Choroid plexus epithelial cell (primary cell): Measurements from ENCODE around the genes FGF9 and CENPJ.

DNA sequence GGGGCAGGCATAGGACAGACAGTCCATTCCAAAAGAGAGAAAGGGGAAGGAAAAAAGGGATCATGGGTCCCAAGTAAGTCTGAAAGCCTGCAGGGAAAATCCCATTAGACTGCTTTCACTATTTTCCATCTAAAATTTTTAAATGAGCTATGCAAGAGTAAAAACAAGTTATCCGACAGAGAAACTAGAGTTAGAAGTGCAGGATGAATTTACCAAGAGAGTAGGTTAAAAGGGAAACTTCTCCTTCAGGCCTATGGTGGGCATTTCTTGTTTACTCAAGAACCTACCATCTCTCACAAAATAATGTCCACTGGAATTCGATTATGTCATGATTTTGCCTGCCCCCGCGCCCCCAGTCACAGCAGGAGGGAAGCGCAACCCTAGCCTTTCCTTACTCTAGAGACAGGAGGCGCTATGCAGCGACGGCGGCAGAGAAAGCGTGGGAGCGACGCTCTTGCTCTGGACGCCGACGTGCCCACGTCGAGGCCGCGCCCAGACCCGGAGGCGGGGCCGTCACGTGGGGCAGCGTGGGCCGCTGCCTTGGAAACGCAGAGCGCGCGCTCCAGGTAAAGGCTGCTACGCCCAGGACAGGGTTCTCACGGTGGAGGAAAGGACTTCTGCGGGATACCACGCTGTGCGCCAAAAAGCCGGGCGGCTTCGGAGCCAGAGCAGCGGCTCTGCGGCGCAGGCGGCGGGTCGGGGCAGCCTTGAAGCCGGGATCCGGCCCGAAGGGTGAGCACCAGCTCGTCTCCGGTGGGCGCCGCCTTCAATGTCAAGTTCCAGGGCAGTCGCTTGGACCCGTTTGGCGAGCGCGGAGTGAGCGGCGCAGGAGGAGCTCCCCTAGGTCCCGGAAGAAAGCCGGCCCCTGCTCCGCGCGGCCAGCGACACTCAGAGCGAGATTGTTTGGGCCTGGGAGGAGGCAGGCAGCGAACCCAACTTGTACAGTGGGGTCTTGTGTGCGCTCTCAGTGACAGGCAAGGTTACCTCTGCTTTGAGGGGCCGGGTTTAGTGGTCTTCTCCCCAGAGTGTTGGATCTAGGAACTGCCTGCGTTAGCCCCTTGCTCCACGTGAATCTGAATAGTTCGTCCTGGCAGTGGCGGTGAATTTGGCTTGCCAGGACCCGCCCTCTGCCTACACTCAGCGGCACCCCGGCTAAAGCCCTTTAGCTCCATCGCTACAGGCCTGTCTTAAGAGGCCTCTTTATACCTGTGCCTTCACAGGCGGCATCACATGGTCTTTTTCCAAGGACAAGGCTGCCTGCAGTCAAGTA lies 121.6 kb downstream of the MRPL57 start:
- RRBS = 1% methylated on average over 16 of the region's 76 CpGs

DNA sequence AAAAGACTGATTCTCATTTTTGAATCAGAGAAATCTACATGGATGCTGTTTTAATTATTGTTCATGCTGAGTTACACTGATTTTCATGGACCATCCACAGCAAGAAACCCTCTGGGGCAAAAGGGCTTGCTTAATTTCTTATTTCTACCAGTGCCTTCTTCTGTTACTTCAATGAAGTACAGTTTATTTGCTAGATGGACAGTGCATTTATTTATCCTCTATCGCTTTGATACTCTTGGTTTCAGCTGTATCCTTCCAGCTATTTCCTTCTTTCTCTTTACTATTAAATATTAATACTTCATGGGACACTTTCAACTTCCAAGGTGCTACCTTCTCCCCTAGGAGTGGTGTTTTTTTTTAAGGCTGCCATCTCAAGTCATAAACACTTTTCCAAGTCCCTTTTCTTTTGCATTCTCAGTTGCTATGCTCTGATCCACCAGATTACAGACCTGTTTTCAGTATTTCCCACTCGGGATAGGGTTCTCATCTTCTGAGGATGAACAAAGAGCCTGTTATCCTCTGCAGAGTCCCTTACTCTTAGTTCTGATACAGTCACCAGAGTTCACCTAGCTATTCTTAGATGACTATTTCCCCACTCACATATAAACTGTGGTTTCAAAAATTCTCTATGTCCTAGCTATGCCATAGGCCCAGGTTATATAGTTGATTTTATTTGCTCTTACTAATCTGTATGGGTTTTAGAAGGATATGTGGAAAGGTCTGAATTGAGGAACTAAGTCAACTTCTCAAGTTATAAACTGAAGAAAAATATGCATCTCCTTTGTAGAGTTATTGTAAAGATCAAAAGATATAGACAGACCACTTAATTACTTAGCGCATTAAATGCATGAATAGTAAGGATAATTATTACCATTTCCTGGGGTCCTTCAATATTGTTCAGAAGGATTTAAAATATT lies 16.0 kb downstream of the ZDHHC20 start:
- RRBS = no CpG with 5 or more reads among the region's 3 CpGs

GRCh38 chr13:21637250-21637546 lies 33.2 kb upstream of the MICU2 start:
- RRBS = no CpG with 5 or more reads among the region's 7 CpGs

DNA sequence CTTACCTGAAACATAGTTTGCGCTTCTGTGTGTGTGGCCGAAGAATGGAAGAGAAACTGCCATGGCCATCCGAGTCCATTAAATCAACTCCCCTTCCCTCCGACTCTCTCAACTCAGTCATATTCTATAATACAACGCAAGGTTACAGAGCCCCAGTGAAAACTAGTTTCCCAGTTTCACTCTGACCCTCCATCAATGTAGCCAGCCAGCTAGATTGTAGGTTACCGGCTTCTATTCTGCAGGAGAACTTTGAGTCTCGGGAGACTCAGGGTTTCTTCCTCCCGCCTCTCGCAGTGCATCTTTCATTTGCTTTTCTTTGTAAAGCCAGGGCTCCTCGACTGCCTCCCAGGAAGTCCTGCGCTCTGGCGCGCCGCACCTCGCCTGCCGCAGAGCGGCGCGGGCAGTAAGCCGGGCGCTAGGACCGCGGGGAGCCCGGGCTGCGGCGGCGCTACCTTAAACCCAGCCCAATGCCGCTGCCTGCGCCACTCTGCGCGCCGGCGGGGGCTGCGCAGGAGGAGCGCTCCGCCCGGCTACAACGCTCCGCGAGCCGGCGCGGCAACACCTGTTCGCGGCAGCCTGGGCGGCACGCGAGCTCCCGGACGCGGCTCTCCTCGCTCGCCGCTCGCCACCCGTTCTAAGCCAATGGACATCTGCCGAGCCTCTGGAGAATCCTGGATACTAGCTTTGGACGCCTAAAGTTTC lies at the start of gene FGF9:
Gene FGF9 (plus strand): TSS at position 482 of the 702 bp plus-strand sequence.
- RRBS = 1% methylated on average over 18 of the region's 58 CpGs

- RRBS = 0% methylated on average over 1 of the region's 22 CpGs
These were observed 3.8 kb downstream of the FGF9 start for GRCh38 chr13:21674585-21675084.

GRCh38 chr13:22837929-22838335 lies 342.8 kb upstream of the SGCG start:
- RRBS = 6% methylated on average over 2 of the region's 29 CpGs

GRCh38 chr13:23431261-23431545 lies 2.3 kb downstream of the SACS start:
- RRBS = no CpG with 5 or more reads among the region's 4 CpGs

DNA sequence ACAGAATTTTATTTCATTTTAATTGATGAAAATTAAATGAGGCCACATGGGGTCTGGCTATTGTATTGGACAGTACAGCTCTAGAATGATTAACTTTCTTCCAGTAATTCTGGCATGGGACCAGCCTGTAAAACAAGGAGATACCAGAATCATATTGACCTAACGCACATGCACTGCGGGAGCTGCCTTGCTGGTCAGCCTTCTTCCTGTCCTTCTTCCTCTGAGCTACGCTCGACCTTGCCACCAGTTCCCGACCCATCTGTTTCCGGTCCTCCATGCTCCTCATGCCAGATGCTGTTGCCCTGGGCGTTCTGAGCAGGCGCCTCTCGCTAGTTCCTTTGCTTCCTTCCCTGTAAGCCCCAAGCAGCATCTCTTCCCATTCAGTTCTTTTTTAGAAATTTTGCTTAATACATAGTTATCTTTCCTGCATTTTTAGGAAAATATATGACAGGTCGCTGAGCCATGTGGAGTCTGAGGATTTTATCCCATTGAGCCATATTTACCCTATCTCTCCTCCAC lies 38.5 kb downstream of the TNFRSF19 start:
- RRBS = no CpG with 5 or more reads among the region's 10 CpGs

DNA sequence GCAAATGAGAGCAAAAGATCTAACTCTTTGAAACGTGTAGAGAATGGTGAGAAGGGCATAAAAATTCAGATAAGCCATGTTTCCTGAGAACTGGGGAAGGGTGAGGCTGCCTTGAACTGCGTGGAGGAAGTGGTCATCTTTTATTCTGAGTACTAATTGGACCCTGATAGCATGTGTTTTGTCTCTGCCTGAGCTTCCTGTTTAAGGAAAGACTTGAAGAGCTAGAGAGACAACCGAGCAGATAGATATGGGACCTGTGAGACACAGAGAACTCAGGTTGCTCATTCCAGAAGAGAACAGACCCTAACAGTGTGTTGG lies 106.5 kb upstream of the MIPEP start:
- RRBS = no CpG with 5 or more reads among the region's 3 CpGs

DNA sequence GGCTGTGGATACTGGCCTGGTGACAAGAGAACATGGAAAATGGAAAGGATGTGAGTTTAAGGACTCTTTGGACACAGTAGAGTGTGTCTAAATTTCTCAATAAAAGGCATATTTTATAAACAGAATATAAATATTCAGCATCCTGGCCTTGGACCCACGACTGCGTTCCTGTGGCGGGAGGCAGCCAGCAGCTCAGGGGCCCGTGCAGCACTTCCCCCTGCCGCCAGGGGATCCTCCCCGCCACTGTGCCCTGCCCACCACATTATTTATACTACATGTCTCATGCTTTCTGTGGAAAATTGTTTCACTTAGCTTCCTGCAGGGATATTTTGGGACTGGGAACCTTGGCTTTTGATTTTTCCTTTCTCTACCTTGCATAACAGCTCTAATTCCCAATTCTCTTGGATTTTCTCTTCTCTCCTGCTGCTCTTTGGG lies 107.9 kb upstream of the SPATA13 start:
- RRBS = no CpG with 5 or more reads among the region's 6 CpGs

DNA sequence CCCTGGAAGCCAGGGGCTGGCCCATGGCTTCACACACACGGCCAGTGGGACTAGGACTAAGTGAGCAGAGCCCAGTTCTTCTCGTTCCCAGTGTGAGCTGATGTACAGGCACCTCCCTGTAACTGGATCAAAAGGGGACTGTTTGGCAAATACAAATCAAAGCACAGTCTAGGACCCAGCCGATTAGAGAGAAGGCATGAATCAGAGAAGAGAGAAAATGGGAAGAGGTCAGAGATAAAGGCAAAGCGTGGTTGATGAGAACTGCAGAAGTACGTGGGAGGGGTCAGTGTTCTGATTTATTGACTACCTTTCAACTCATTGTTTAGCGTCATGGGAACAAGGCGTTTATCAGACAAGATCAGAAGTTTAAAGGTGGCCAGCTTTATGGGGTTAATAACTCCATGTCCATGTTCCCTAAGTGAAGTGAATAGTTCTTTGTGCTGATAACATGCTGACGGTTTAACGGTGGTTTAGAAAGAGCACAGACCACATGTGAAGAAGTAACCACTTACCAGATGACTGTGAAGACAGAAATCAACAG lies 30.2 kb upstream of the SPATA13 start:
- RRBS = no CpG with 5 or more reads among the region's 9 CpGs

- RRBS = no CpG with 5 or more reads among the region's 14 CpGs
These were observed 637 bp upstream of the SPATA13 start for GRCh38 chr13:24159744-24160421.

GRCh38 chr13:24179248-24179770 lies 18.8 kb downstream of the SPATA13 start:
- RRBS = no CpG with 5 or more reads among the region's 2 CpGs

DNA sequence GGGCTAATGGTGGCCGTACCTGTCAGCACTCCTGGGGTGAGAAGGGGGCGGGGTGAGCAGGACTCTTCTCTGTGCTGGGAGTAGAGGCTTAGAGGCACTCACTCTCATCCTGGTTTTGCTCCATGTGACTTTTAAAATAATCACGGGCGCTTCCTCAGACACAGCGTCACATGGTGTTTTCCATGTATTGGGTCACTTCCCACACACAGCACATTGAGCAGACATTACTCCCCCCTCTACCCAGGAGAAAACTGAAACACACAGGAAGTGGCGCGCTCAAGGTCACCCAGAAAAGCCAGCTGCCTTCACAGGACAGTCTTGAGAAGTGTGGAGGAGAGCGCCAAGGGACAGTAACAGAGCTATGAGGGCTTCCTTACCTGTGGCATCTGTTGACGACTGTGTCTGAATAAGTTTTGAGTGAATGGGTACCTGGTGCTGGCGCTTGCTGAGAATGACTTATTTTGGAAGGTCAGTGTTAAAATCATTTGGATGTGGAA lies 23.3 kb downstream of the SPATA13 start:
- RRBS = no CpG with 5 or more reads among the region's 10 CpGs

GRCh38 chr13:24190152-24190739 lies 29.7 kb downstream of the SPATA13 start:
- RRBS = no CpG with 5 or more reads among the region's 2 CpGs

DNA sequence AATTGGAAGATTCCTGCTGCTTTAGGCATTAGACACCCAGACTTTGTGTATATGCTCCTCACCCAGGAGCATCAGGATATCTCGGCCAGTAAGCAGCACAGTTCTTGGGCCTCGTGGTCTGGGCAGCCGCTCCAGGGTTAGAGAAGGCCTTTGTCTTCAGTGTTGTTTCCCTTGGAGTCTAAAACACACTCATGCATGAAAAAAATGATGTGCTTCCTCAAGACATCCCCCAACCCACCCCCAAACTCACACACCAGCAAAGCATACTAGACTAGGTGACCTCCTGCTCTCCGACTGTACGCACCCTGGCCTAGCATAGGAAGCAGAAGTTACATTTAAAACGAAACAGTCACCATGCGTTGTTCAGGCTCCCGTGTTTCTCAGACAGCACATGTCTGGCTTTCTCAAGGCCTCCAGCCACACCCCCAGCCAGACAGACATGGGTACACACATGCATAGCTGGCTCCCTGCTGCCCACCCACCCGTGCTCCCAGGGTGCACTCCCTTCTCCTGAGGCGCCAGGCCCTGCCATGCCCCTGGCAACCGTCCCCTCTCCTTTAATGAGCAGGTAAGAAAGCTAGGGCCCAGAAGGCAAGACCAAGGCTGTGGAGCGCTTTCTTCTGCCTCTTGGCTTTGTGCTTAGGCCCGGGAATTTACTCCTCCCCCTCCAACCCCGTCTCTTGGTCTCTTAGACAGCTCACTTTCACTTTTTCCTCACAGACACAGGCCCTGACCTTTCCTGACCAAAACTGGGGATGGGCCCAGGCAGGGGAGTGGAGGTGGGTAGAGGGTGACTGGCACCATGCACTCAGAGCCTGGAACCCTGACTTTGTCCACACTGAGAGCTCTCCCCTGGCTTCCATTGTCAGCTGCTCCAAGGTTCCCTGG lies 28.6 kb upstream of the C1QTNF9 start:
- RRBS = no CpG with 5 or more reads among the region's 14 CpGs

GRCh38 chr13:24295827-24296183 lies 13.6 kb upstream of the C1QTNF9 start:
- RRBS = no CpG with 5 or more reads among the region's 2 CpGs

GRCh38 chr13:24297340-24297807 lies 12.0 kb upstream of the C1QTNF9 start:
- RRBS = no CpG with 5 or more reads among the region's 12 CpGs

GRCh38 chr13:24307045-24308117 lies 2.0 kb upstream of the C1QTNF9 start:
- RRBS = 79% methylated on average over 4 of the region's 33 CpGs

GRCh38 chr13:24922149-24923256 lies at the start of gene CENPJ:
TSS of gene CENPJ (minus strand) at chr13:24922861.
- RRBS = 1% methylated on average over 32 of the region's 87 CpGs